Colon Carcinoma Metastatic in the Brain (tissue), 2 donors: ENCODE data around the genes RPS2, TRAF7, CASKIN1, DNASE1L2 and RNPS1.

GRCh38 chr16:1780591-1781494 is 1.5 kb downstream of the SPSB3 start:
- PRO-cap, 2 experiments, result no peak in any of the 2 experiments

- PRO-cap, 2 experiments, result no peak in any of the 2 experiments
Observed at GRCh38 chr16:1792373-1793306, 865 bp downstream of the IGFALS start.

- PRO-cap, 2 experiments, result no peak in any of the 2 experiments
Observed at GRCh38 chr16:1794206-1795254, 1.0 kb upstream of the IGFALS start.

- PRO-cap, 2 experiments, result no peak in any of the 2 experiments
Observed at GRCh38 chr16:1825560-1825800, 1.1 kb downstream of the HAGH start.

DNA sequence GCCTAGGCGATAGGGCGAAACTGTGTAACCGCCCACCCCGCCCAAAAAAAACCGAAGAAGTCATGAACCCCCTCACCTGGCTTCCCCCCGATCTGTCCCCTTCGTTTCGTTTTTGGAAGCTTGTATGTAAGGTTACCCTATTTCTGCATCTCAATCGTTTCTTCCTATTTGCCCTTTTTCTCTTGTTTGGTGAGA is 1.2 kb downstream of the RPS2 start:
- PRO-cap, 2 experiments, result no peak in any of the 2 experiments

GRCh38 chr16:1964712-1965215 is at the start of gene RPS2:
Gene RPS2 (minus strand): TSS chr16:1964826.
- PRO-cap, 2 experiments, result peak in 2 of 2 experiments; most common plus-strand start chr16:1965055 (in 2); most common minus-strand start chr16:1964826 (in 2)

GRCh38 chr16:1977118-1977871 is 4.0 kb downstream of the NOXO1 start:
- PRO-cap, 2 experiments, result no peak in any of the 2 experiments

DNA sequence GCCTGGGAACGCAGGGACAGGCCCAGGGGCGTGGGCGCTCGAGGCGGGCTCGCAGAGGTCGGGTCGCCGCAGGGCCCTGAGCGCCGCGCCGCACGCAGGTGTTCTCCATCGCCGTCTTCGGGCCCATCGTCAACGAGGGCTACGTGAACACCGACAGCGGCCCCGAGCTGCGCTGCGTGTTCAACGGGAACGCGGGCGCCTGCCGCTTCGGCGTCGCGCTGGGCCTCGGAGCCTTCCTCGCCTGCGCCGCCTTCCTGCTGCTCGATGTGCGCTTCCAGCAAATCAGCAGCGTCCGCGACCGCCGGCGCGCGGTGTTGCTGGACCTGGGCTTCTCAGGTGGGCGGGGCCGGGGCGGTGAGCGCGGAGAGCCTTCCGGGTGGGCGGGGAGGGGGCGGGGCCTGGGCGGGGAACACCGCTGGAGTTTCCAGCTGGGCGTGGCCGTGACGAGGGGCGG is 2.1 kb downstream of the SYNGR3 start:
- PRO-cap, 2 experiments, result peak in 2 of 2 experiments; most common minus-strand start position 334 of the sequence (in 2)

DNA sequence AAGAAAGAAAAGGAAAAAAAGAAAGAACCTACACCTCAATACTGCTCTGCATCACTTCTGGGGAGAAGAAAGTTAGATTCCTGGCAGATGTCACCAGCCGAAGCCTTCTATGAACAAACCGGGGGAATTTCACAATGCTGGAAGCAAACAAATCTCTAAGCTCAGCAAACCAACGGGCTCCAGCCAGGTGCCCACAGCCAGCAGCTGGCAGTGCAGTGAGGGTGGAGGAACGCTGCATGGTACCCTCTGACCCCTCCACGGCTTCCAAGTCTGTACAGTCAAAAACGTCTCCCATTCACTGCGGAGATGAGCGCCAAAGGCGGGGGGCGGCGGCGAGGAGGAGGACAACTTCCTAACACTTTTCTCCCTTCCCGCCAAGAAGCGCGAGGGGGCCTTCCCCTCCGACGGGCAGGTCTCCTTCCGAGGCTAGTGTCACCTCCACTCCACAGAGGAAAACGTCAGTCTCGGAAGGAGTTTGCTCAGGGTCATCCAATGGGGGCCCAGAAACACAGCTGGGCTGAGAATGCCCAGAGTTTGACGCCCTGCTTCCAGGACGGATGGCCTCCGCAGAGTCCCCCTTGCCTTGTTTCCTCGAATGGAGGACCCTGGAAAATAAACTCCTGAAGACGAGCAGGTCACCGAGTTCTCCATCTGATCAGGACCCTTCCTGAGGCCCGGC is 10.9 kb upstream of the NPW start:
- PRO-cap, 2 experiments, result peak in 2 of 2 experiments; most common plus-strand start position 210 of the sequence (in 2)

DNA sequence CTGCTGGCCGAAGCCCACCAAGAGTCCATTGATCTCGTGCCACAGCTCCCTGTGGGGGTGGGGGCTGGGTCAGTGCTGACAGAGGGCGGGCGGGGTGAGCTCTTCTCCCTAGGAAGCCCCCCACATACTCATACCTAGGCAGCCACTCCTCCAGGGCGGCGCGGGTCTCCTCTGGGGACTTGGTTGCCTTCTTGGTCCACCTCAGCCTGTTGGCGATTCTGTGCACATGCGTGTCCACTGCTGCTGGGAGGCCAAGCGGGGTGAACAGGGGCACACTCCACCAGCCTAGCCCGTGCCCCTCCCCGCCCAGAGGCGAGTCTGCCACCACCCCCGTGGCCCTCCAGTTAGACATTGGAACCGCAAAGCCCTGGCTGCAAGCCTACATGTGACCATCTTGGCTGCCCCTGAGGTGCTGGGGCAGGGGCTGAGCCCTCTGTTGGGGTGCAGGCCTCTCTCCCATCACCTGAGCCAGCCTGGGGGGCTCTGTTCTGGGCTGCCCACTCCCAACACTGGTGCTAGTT is 7.6 kb downstream of the NTHL1 start:
- PRO-cap, 2 experiments, result no peak in any of the 2 experiments

- PRO-cap, 2 experiments, result no peak in any of the 2 experiments
Observed at GRCh38 chr16:2149408-2150023, 1.1 kb downstream of the RAB26 start.

DNA sequence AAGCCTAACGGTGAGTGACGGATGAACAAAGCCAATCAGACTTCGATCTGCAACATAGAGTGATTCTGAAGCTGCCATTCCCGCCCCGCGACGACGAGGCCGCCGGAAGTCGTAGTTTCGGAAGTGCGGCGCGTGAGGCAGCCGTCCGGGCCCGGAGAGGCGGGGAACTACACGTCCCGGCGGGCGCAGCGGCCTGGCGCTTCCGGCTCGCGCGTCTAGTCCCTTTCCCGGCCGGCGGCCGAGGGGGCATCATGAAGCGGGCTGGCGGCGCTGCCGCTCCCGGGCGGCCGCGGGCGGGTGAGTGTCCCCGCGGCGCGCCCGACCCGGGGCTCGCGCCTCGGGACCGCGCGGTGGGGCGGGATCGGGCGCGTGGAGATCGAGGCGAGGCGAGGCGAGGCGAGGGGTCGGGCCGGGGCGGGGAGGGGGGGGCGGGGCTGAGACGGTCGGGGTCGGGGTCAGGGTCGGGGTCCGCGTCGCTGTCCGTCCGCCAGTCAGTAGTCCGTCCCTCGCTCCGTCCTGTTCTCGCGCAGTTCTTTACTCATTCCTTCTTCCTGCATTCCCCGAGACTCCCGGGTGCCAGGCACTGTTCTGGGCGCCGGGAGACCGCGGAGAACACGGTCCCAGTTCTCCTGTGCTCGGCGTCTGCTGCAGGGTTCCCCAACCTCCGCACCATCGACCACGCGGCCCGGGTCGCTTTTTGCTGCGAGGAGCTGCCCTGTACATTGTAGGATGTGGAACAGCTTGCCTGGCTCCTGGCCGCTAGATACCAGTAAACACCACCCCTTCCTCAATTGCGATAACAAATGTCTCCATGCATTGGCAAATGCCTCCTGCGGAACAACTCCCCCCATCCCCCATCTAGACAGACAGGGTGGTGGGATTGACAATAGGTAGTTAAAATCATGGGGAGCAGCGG is at the start of gene TRAF7:
Gene TRAF7, plus strand, starts transcription at position 221 of the 916 bp plus-strand sequence.
- PRO-cap, 2 experiments, result peak in 2 of 2 experiments; most common plus-strand start position 249 of the sequence (in 2)

DNA sequence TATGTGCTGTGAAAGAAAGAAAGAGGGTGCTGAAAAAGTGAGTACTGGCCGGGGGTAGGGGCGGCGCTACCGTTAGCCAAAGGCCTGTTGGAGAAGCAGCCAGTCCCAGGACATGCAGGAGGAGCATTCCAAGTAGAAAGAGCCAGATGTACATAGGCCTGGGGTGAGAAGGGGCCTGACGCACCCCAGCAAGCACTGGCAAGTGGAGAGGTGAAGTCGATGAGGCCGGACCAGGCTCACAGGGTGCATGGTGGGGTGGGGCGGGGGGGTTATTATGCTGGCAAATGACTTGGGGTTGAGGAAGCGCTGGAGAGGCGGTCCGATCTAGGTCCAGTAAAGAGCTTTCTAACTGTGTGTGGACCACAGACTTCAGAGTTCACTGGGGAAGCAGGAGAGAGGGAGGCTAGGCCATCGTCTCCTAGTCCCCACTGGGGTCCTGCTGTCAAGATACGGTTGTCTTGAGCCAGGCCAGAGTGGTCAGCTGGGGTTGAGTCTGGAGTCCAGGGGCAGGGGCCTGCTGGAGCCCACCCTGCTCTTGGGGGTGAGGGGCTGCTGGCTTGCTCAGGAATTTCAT is 983 bp downstream of the TRAF7 start:
- PRO-cap, 2 experiments, result peak in 2 of 2 experiments; most common plus-strand start position 372 of the sequence (in 2); most common minus-strand start position 197 of the sequence (in 1)

DNA sequence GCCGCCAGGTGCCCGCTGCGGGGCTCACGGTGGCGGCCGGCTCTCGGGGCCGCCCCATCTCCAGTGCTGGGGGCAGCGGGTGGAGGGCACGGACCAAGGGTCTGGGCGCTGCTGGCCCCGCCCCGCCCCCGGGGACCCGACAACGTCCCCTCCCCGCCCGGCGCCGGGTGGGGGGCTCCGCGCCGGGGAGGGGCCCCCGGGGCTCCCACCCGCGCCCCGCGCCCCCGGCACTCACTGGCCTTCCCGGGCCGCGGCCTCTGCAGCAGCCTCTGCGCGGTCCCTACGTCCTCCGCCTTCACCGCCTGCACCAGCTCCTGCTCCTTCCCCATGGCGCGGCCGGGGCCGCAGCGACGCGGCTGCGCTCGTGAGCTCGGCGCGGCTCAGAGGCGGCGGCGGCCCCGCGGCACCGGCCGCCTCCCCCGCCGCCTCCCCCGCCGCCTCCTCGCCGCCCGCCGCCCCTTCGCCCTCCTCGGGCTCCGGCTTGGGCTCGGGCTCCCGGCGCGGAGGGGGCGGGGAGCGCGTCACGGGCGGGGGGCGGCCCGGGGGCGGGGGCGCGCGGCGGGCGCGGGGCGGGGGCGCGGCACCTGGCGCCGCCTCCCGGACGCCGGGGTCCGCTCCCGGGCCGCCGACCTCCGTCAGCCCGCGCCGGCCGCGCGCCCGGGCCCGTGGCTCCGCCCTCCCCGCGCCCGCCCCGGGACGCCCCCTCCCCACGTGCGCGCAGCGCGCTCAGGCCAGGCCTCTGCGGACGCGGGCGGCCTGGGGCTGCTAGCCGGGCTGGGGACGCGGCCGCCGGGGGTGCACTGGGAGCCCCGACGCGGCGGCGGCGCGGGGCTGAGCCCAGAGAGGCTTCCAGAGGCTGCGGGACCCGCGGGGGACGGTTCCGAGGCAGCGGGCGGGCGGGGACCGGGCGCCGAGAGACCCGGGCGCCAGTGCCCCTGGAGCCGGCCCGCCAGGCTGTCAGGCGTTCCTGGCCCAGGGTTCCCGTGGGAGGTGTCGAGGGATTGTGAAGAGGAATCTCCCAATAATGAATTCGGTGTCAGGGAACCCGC is at the start of gene CASKIN1:
Gene CASKIN1, minus strand, starts transcription at position 502 of the 1,049 bp plus-strand sequence.
- PRO-cap, 2 experiments, result no peak in any of the 2 experiments

DNA sequence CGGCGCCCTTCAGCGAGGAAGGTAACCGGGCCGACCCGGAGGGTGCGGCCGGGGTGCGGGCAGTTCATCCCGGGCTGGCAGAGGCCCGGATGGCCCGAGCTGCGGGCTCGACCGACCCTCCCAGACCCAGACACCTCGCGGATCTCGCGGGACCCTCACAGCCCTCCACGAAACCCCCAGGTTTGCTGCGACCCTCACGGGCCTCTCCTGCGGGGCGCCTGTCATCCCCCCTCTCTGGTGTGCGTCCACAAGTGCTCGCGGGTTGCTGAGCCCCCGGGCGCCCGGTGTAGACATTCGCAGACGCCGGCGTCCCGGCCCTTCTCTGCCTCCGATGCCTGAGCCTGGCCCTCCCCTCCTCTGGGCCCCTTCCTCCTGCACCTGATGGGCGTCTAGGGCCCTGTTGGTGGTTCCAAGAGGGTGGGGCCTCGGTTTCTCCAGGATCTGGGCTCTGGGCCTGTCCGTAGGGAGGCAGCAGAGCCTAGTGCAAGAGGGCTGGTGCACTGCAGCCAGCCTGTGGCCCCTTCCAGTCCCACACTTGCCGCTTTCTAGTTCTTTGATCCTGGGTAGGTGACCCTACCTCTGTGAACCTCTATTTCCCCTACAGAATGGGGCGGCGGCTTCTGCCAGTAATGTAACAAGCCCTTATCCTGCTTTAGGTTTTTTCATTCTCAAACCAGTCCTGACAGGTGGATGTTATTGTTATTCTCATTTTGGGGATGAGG is 520 bp downstream of the E4F1 start:
- PRO-cap, 2 experiments, result peak in 1 of 2 experiments; most common minus-strand start position 324 of the sequence (in 1)

- PRO-cap, 2 experiments, result no peak in any of the 2 experiments
Observed at GRCh38 chr16:2236326-2237356, at the start of gene DNASE1L2. Gene DNASE1L2 (plus strand): TSS chr16:2236444.

- PRO-cap, 2 experiments, result peak in 2 of 2 experiments; most common plus-strand start chr16:2268183 (in 1); most common minus-strand start chr16:2268090 (in 2)
Observed at GRCh38 chr16:2267463-2268273, at the start of gene RNPS1. Gene RNPS1 (minus strand): TSS chr16:2268126.

GRCh38 chr16:2296511-2297015 is 28.6 kb upstream of the RNPS1 start:
- PRO-cap, 2 experiments, result no peak in any of the 2 experiments

DNA sequence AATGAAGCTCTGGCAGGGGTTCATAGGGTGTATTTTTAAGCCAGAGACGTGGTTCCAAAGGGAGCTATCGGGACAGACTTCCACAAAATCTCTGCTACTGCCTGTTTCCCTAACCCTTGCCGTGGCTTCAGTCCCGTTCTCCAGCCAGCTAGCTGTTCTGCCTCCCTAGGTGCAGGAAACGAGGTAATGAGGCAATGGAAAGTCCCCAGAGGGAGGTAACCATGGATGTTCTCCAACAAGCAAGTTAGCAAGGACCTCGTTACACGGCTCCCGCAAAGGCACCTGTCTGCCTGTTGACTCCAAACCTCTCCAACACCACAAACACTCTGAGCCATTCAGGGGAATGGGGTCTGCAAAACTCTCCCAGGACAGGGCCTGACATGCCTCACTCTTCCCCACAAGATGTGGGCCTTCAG is 2.6 kb downstream of the ABCA3 start:
- PRO-cap, 2 experiments, result no peak in any of the 2 experiments

GRCh38 chr16:2428034-2429298 is 781 bp upstream of the CCNF start:
- PRO-cap, 2 experiments, result peak in 2 of 2 experiments; most common plus-strand start chr16:2428541 (in 1); most common minus-strand start chr16:2429131 (in 2)